ENCODE measurements around the genes CKB and ATP5MJ.

- RRBS, result no CpG with 5 or more reads among the region's 26 CpGs
Observed at GRCh38 chr14:103107997-103108594, 13.6 kb downstream of the EXOC3L4 start.

DNA sequence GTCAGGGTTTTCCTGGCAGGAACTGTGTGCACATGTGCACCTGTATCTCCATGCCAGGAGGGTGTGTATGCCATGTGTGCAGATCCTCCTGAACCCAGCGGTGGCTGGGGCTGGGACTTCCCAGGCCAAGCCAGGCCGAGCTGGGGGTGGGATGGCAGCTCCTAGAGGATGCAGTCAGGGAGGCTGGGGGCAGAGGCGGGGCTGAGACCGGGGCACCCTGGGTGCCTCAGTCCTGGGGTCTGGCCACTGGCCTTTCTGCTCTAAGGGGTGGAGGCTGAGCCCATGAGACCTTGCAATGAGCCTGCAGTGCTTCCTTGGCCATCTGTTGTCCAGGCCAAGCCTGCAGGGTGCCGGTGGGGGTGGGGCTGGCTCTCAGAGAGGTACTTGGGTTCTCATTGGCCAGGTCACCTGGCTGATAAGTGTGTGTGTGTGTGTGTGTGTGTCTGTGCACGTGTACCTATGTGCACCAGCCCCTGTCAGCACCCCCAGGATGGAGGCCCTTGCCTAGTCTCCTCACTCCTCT lies 10.8 kb upstream of the TNFAIP2 start:
- RRBS, result no CpG with 5 or more reads among the region's 6 CpGs

DNA sequence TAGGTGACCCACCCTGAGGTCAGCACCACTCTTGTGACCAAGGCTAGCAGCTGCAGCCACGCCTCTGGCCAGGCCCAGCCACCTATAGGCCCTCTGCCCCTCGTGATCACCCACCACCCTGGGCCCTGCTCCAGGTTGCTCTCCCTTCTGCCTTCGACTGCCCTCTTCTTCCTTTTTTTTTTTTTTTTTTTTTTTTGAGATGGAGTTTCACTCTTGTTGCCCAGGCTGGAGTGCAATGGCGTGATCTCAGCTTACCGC lies 4.1 kb upstream of the TNFAIP2 start:
- RRBS, result no CpG with 5 or more reads among the region's 5 CpGs

- RRBS, result no CpG with 5 or more reads among the region's 16 CpGs
Observed at GRCh38 chr14:103124223-103124810, 1.1 kb downstream of the TNFAIP2 start.

DNA sequence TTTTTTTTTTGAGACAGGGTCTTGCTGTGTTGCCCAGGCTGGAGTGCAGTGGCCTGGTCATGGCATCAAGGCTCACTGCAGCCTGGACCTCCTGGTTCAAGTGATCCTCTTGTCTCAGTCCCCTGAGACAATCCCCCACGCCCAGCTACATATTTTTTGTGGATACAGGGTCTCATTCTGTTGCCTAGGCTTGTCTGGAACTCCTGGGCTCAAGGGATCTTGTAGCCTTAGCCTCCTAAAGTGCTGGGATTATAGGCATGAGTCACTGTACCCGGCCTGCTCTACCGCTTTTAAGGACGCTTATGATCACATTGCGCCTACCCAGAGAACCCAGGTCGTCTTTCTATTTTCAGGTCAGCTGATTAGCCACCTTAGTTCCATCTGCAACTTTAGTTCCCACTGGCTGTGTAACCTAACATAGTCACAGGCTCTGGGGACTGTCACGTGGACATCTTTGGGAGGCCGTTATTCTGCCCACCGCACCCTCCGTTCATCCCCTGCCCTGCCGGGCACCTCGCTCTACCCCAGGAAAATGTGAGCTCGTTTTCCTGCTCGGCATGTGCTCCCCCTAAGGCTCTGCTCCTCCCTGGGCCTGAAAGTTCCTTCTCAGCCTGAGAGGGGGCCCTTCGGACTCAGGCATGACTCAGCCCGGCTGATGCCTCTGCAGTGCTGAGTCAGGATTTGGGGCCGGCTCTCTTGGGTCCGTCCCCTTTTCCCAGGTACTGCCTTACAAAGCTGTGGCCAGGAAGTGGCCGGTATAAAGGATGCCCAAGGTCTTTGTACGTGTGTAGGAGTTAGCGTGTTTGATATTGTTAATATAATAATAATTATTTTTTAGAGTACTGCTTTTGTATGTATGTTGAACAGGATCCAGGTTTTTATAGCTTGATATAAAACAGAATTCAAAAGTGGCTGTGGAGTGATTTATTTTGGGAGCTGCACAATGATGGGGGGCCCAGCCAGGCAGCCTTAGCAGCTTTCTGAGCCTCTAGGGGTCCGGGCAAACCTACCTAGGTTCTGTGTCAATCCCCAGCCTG lies 13.6 kb downstream of the TNFAIP2 start:
- RRBS, result 22% methylated on average over 4 of the region's 22 CpGs

- RRBS, result no CpG with 5 or more reads among the region's 9 CpGs
Observed at GRCh38 chr14:103284803-103285440, 49.1 kb upstream of the EIF5 start.

GRCh38 chr14:103336227-103336920 lies 2.3 kb downstream of the EIF5 start:
- RRBS, result no CpG with 5 or more reads among the region's 20 CpGs

GRCh38 chr14:103372518-103373078 lies 12.6 kb upstream of the MARK3 start:
- RRBS, result no CpG with 5 or more reads among the region's 6 CpGs

GRCh38 chr14:103474790-103475267 lies 47.8 kb downstream of the CKB start:
- RRBS, result no CpG with 5 or more reads among the region's 5 CpGs

- RRBS, result no CpG with 5 or more reads among the region's 8 CpGs
Observed at GRCh38 chr14:103519092-103519604, 3.5 kb downstream of the CKB start.

DNA sequence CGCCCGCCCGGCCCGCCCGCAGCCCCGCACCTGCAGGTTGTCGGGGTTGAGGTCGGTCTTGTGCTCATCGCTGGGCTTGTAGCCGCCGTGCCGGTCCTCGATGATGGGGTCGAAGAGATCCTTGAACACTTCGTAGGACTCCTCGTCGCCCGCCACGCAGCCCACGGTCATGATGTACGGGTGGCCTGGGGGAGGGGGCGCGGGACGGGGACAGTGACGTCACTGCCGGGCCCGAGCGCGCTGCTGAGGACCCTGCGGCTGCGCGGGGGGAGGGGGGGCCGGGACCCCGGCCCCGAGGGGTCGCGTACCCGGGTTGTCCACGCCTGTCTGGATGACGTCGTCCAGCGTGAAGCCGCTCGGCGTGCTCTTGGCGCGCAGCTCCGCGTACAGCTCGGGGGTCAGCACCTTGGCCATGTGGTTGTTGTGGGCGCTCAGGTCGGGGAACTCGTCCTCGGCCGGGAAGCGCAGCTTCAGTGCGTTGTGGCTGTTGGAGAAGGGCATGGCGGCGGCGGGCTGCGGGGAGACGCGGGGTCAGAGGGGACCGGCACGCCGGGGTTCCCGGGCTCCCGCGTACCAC lies 549 bp downstream of the CKB start:
- RRBS, result 1% methylated on average over 25 of the region's 69 CpGs

GRCh38 chr14:103522570-103523560 lies at the start of gene CKB:
Gene CKB, minus strand, starts transcription at chr14:103522830.
- RRBS, result 9% methylated on average over 46 of the region's 120 CpGs

- RRBS, result 2% methylated on average over 8 of the region's 25 CpGs
Observed at GRCh38 chr14:103528052-103528865, 737 bp upstream of the TRMT61A start.

DNA sequence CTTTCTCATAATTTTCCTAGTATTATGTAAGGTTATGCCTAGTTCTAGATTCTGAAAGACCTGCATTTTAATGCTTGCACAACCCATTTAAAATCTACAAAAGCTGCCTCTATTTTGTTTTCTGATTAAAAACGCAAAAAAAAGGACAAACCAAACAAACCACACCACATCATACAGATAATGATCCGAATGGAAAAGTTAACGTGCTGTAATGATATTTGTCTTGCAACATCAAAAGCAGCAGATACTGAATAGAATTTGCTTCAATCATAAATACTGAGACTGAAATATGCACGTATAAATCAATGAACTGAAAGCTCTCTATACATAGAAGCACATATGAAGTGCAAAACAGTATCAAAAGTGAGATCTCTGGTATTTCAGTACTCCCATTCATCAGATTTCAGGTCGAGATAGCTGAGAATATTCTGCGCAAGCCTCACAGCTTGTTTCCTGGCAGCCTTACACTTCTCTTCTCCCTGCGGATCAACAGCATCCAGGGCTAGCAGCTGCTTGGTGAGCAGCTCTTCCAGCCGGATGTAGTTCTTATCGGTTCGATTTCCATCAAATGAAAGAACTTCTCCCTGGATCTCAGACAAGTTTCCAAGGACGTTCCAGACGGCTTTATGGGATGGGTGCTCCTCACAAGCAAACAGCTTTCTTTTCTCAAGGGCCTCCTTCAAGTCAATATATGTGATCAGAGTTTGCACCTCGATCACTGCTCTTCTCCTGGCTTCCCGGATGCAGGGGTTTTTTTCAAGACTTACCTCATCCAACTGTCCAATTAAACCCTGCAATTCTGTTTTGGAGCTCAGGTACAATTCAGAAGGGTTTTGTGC lies 2.8 kb downstream of the BAG5 start:
- RRBS, result no CpG with 5 or more reads among the region's 14 CpGs

- RRBS, result 3% methylated on average over 48 of the region's 74 CpGs
Observed at GRCh38 chr14:103629503-103630164, 623 bp downstream of the KLC1 start.

- RRBS, result no CpG with 5 or more reads among the region's 10 CpGs
Observed at GRCh38 chr14:103765493-103766103, 50.0 kb downstream of the ZFYVE21 start.

DNA sequence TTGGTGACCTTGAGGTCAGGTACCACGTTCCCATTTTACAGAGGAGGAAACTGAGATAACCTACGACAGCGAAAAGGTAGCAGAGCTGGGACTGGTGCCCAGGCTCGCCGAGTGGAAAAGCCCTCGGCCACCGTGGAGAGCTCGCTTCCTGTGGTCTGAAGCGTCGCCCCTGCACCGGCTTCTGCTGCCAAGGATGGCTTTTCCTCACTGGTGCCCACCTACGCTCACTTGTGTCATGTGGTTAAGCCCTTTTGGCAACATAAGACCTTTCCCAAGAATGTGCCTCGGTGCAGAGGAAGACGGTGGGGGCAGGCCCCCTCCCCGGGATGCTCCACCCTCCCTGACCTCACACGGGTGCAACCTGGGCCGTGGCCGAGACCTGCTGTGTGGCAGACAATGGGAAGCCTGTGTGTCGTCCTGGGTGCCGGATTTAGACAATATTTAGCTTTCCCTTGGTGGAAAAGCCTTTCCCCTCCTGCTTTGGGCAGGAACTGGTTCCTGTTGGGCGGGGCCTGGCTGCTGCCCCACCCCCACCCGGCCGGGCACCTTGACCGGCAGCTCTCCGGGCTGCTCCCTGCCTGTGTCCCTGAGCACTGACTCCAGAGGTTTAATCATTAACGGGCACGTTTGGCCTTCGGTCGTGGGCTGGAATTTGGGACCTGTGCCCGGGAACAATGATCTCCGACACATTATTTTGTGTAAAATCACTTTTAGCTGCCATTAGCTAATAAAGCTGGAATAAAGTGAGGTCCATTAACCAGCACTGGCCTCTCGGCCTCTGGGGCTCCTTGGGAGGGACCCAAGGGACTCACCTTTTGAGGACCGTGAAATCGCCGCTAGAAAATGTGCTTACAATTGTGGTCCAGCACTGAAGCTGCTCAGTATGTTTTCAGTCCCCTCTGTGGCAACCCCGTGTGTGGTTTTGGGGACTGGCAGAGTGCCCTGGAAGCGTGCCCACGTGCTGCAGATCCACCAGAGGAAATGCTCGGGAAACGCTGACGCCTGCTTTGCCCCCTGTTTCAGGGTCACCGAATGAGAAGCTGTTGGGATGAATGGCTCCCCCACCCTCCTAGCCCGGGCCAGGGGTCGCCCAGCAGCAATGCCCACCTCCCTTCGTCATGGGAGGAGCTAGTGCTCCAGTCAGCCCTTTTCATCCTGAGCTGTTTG lies 32.6 kb upstream of the PPP1R13B start:
- RRBS, result 38% methylated on average over 4 of the region's 45 CpGs

- RRBS, result under 1% methylated on average over 9 of the region's 62 CpGs
Observed at GRCh38 chr14:103920772-103921907, at the start of gene ATP5MJ. Gene ATP5MJ, minus strand, starts transcription at chr14:103921529.

DNA sequence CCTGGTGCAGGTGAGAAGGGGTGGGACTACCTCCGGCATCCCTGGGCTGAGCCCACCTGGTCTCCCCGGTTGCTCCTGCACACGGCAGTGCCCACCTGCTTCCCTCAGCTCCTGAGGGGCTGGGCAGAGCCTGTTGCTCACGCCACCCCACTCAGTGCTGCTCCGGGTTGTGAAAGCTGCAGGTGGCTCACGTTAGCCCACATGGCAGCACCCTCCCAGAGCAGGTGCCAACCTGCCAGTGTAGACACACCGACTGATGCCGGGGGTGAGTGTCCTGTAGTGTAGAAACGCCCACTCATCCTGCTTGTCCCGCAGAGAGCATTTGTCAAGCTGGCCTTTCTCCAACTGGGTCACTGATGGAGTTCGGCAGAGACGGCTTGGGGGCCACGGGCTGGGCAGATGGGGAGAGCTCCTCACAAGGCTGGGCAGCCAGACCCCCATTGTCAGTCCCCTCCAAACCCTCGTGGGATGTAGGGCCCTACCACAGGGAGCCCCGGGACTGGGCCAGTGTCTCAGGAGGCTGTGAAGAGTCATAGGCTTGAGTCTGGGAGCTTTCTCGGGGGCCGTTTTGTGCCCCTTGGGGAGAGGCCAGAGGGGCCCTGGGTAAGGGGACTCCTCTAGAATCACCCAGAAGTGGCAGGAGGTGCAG lies 24.3 kb upstream of the KIF26A start:
- RRBS, result 71% methylated on average over 8 of the region's 17 CpGs

- RRBS, result 96% methylated on average over 6 of the region's 32 CpGs
Observed at GRCh38 chr14:104171377-104171907, 33.1 kb downstream of the KIF26A start.